Gastroesophageal sphincter (tissue), 4 donors: ENCODE results near the gene TLCD3A.

DNA sequence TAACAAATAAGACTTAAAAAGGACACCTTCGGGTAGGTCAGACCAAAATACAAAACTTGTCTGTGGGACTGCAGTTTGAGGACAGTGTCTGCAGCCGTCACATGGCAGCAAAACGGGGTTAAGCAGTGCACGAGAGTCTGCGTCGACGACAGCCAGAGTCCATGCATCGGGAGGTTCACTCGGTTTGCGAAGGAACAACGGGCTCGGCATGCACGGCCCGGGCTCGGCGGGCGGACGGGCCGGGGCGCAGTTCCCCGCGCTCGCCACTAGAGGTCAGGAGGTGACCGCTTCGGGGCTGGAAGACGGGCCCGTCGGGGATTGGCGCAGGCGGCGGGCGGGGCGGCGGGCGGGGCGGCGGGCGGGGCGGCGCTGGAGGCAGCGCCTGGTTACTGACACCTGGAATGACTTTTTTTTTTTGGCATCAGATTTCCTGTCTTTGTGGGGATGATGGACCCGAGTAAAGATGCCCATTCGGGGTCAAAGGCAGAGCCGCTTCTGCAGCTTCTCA lies 6.4 kb downstream of the SCGB1C2 start:
- PRO-cap: no peak
- RAMPAGE, long total RNA, 4 experiments: no peak in any of the 4 experiments

GRCh38 chr17:214647-215357 lies 33.4 kb upstream of the DOC2B start:
- PRO-cap: no peak
- RAMPAGE, long total RNA, 4 experiments: no peak in any of the 4 experiments

GRCh38 chr17:307803-308171 lies 44.8 kb downstream of the RPH3AL start:
- PRO-cap: no peak
- RAMPAGE, long total RNA, 4 experiments: no peak in any of the 4 experiments

GRCh38 chr17:731993-732959 lies at the start of gene TLCD3A:
Gene TLCD3A (plus strand): TSS chr17:732596.
- PRO-cap: unidirectional peak, plus-strand start at chr17:732083; bidirectional peak, plus-strand start at chr17:732567, minus-strand start at chr17:732321
- RAMPAGE, long total RNA, 4 experiments: start-site peak on the plus strand in 1 of 4 experiments, at chr17:732596-732611 at its widest, 15 reads per replicate

DNA sequence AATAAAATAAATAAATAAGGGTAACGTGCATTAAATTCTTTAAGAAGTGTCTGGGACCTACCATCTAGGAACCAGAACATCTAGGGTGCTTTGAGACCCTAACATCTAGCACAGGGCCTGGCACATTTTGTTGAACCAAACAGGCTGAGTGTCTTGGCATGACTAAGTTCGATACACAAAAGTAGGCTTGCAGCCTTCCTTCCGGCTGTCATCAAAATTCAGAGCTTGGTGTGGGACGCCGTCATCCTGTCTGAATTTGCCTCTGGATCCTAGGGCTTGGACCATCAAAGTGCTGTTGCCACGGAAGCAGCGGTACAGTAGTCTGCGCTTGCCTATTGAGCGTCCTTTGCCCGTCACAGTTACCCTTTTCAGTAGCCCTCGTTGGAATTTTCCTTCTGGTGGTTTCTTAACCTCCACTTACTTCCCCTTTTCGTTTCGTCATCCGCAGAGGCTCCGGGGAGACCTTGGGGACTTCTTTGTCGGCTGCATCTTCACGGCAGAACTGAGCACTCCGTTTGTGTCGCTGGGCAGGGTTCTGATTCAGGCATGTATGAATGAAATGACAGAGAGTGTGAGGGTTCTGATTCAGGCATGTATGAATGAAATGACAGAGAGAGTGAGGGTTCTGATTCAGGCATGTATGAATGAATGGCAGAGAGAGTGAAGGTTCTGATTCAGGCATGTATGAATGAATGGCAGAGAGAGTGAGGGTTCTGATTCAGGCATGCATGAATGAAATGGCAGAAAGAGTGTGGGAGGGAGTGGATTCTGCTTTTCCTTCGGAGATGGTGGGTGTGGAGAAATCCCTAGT lies 7.9 kb downstream of the TLCD3A start:
- PRO-cap: no peak
- RAMPAGE, long total RNA, 4 experiments: no peak in any of the 4 experiments

DNA sequence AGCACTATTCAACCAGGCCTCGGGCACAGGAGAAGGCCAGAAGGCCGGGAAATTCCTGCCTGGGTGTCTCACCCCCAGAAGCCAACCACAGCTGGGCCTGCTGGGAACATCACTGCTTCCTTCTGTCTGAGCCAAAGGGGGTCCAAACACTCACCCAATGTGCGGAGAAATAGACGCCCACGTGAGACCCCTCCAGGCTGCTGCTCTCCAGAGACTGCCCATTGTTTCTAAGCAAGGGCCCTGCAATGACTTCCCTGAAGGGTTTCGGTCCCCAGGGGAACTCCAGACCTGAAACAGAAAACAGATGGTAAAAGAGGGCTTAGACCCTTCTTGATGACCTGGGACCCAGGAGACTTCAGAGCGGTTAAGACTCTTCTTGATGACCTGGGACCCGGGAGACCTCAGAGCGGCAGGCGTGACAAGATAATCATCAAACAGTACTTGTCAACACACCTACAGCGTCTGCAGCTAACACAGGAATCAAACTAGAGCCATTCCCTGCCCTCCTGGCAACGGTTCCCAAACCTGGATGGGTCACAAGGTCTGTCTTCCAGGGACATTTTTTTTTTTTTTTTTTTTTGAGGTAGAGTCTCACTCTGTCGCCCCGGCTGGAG lies 41.4 kb downstream of the MRM3 start:
- PRO-cap: no peak
- RAMPAGE, long total RNA, 4 experiments: no peak in any of the 4 experiments

GRCh38 chr17:851202-851724 lies 69.1 kb downstream of the MRM3 start:
- PRO-cap: unidirectional peak, minus-strand start at chr17:851524
- RAMPAGE, long total RNA, 4 experiments: no peak in any of the 4 experiments

DNA sequence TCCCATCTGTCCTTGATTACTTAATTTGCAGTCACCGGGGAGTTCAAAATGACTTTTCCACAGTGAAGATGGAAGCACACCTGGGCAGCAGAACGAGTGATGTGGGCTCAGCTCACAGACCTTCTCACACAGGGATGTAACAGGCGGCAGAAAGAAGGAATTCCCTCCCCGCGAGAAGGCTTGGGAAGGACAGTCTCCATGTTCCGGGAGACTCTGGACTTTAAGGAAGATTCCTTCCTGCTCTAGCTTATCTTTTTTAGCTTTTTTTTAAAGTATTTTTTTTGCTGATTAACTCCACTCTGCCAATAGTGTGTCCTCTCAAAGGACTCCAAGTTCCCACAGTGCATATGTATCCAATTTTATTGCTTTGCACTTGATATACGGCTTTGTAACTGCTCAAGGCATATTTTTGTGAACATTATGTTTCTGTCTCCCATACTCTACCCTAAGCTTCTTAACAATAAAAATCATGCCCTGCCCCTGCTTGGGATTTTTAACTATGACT lies 68.8 kb downstream of the NXN start:
- PRO-cap: no peak
- RAMPAGE, long total RNA, 4 experiments: no peak in any of the 4 experiments

- PRO-cap: bidirectional peak, plus-strand start at chr17:970221, minus-strand start at chr17:970023
- RAMPAGE, long total RNA, 4 experiments: no peak in any of the 4 experiments
Observed at GRCh38 chr17:969707-970369, 9.7 kb downstream of the NXN start.

DNA sequence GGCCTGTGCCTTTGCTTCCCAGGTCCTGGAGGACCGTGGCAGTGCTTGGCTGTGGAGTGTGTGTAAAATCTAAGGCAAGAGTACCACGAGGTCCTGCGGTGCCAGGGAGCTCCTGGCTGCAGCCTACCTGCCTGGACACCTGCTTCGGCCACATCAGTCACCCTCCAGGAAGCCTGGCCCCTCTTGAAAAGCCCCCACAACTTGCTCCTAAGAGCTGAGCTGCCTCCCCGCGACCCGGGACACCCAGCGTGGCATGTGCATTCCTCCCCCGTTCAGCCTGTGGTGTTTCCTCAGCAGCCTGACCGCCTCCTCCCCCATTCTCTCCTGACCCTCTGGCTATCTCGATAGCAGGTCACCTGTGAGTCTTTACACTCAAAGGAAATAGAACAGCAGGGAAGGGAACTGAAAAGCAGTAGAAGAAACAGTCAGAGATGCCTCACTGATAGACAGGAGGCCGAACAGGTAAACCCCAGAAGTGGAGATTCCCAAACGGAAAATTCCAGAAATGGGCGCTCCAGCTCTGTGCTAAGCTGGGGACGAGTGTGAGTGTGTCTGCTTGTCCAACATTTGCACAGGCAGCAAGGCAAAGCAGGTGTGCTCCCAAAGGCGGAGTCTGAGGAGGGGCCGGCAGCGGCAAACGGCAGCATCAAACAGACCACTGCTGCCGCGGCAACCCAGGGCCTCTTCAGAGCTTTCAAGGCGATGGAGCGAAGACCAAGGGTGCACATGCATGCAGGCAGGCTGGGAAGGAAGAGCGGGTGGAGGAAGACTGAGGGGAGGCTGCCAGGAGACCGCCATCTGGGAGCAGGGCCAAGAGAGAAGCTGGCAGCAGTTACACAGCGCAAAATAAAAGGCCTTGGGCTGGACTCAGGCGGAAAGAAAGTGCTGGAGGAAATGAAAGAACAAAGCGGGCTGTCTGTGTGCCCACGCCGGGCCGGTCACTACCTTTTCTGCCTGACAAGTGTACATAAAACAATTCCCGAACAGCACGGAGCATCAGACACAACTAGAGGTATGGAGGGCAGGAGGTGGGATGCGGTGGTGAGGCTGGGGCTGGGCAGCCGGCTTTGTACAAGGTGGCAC lies 8.3 kb downstream of the TIMM22 start:
- PRO-cap: bidirectional peak, plus-strand start at position 876 of the sequence, minus-strand start at position 749 of the sequence
- RAMPAGE, long total RNA, 4 experiments: no peak in any of the 4 experiments

DNA sequence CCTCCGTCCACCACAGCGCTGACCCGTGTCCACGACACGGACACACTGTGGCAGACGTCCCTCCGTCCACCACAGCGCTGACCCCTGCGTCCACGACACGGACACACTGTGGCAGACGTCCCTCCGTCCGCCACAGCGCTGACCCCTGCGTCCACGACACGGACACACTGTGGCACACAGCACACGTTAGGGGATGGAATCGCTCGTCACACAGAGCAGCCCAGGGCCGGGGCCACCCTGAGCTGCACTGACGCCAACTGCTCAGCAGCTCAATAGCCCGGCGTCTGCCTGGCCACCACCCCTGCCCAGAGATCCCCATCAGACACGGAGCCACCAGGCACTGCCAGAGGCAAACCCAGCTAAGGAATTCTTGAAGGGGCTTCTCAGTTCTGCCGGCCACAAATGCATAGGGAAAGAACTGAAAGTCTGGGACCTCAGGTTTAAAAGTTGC lies 32.9 kb downstream of the TIMM22 start:
- PRO-cap: bidirectional peak, plus-strand start outside the sequence, minus-strand start at position 286 of the sequence
- RAMPAGE, long total RNA, 4 experiments: no peak in any of the 4 experiments

GRCh38 chr17:1098305-1098660 lies 81.5 kb downstream of the ABR start:
- PRO-cap: no peak
- RAMPAGE, long total RNA, 4 experiments: no peak in any of the 4 experiments

- PRO-cap: unidirectional peak, plus-strand start at chr17:1107967
- RAMPAGE, long total RNA, 4 experiments: no peak in any of the 4 experiments
Observed at GRCh38 chr17:1107585-1108060, 72.2 kb downstream of the ABR start.

- PRO-cap: bidirectional peak, plus-strand start at chr17:1111091, minus-strand start at chr17:1111010
- RAMPAGE, long total RNA, 4 experiments: no peak in any of the 4 experiments
Observed at GRCh38 chr17:1110581-1111222, 69.1 kb downstream of the ABR start.

- PRO-cap: no peak
- RAMPAGE, long total RNA, 4 experiments: no peak in any of the 4 experiments
Observed at GRCh38 chr17:1122410-1122722, 57.4 kb downstream of the ABR start.

DNA sequence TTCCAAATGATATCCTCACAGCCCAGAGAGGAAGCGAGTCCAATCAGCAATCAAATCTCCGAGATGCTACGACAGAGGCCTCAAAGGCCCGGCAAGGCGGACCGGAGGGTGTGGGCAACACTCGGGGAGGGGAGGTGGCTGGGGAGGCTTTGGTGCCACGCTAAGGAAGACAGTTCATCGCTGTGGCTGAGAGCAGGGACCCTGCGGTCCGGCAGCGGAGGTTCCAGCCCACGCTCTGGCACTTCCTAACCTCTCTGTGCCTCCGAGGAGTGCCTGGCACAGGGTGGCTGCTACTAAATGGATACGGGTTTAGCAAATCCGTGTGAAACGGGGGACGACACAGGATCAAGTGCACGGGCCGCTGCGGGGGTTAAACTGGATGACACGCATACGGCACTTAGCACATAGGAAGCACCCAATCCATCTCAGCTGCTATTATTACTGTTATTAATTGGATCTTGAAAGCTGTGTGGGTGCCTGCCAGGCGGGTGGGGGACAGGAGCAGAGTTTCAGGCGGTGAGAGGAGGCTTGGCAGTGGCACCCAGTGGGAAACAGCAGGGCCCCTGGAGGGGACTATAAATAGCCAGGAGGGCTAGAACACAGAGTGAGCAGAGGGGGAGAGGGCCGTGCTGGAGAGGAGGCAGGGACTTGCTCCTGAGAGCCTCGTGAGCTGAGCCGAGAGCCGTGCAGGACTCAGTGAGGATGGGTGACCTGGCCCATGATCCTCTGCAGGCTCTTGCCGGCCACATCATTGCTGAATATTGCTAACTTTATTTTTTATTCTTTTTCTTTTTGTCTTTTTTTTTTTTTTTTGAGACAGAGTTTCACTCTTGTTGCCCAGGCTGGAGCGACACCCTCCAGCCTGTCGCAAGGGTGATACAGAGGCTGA lies 45.0 kb downstream of the ABR start:
- PRO-cap: unidirectional peak, plus-strand start at position 605 of the sequence
- RAMPAGE, long total RNA, 4 experiments: no peak in any of the 4 experiments

GRCh38 chr17:1153596-1154305 lies 26.0 kb downstream of the ABR start:
- PRO-cap: no peak
- RAMPAGE, long total RNA, 4 experiments: no peak in any of the 4 experiments

DNA sequence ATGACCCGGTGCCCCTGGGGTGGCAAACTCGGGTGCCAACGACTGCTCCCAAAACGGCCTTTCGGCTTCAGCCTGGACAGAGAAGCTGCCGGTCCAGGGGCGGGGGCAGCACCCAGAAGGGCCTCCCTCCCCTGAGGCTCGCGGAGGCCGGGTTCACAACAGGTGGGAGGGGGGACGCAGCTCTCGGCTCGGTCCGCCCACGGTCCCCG lies 684 bp downstream of the ABR start:
- PRO-cap: unidirectional peak, plus-strand start at position 79 of the sequence
- RAMPAGE, long total RNA, 4 experiments: no peak in any of the 4 experiments

GRCh38 chr17:1188505-1189715 lies 9.1 kb upstream of the ABR start:
- PRO-cap: bidirectional peak, plus-strand start at chr17:1189054, minus-strand start at chr17:1188962
- RAMPAGE, long total RNA, 4 experiments: no peak in any of the 4 experiments

GRCh38 chr17:1229426-1230010 lies 40.7 kb upstream of the BHLHA9 start:
- PRO-cap: unidirectional peak, minus-strand start at chr17:1229516; bidirectional peak, plus-strand start at chr17:1229839, minus-strand start at chr17:1229731
- RAMPAGE, long total RNA, 4 experiments: start-site peak on the minus strand in 1 of 4 experiments, at chr17:1229682-1229748 at its widest, 16 reads per replicate